Body of pancreas (tissue), 2 donors: ENCODE results near the gene MAEA.

GRCh38 chr4:687652-688267, 1.2 kb downstream of the SLC49A3 start:
- PRO-cap, result no peak
- RAMPAGE, long total RNA, 2 experiments, result no peak in any of the 2 experiments

- PRO-cap, result no peak
- RAMPAGE, long total RNA, 2 experiments, result no peak in any of the 2 experiments
Measured at GRCh38 chr4:721023-722220, 15.8 kb downstream of the PCGF3 start.

- PRO-cap, result no peak
- RAMPAGE, long total RNA, 2 experiments, result no peak in any of the 2 experiments
Measured at GRCh38 chr4:723563-724445, 18.2 kb downstream of the PCGF3 start.

GRCh38 chr4:760202-761285, 54.9 kb downstream of the PCGF3 start:
- PRO-cap, result no peak
- RAMPAGE, long total RNA, 2 experiments, result start-site peak on the minus strand in 1 of 2 experiments, at chr4:760772-760959 at its widest, 27 reads per replicate

- PRO-cap, result no peak
- RAMPAGE, long total RNA, 2 experiments, result no peak in any of the 2 experiments
Measured at GRCh38 chr4:762366-763285, 57.0 kb downstream of the PCGF3 start.

- PRO-cap, result no peak
- RAMPAGE, long total RNA, 2 experiments, result no peak in any of the 2 experiments
Measured at GRCh38 chr4:780165-780583, 45.8 kb downstream of the CPLX1 start.

GRCh38 chr4:785653-786228, 40.2 kb downstream of the CPLX1 start:
- PRO-cap, result no peak
- RAMPAGE, long total RNA, 2 experiments, result no peak in any of the 2 experiments

DNA sequence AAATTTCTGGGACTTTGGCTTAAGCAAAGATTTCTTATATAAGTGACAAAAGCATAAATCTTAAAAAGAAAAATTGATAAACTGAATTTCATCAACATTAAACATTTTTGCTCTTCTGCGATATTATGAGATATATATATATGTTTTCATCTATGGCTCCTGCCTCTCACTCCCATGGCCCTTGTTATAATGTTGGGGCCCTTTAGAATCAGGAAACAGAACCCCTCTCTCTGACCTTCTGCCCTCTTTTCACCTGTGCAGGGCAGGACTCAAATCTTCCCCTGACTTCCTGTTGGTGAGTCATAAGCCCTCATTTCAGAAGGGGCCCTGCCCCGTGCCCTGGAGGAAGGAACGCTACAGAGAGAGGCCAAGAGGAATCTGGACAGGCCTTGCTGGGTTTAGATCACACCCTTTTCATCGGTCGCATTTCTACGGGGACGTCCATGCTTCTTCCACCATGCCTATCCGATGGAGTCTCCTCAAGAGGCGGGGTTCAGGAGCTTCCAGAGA, 27.0 kb downstream of the CPLX1 start:
- PRO-cap, result no peak
- RAMPAGE, long total RNA, 2 experiments, result no peak in any of the 2 experiments

- PRO-cap, result no peak
- RAMPAGE, long total RNA, 2 experiments, result no peak in any of the 2 experiments
Measured at GRCh38 chr4:804609-805578, 21.0 kb downstream of the CPLX1 start.

DNA sequence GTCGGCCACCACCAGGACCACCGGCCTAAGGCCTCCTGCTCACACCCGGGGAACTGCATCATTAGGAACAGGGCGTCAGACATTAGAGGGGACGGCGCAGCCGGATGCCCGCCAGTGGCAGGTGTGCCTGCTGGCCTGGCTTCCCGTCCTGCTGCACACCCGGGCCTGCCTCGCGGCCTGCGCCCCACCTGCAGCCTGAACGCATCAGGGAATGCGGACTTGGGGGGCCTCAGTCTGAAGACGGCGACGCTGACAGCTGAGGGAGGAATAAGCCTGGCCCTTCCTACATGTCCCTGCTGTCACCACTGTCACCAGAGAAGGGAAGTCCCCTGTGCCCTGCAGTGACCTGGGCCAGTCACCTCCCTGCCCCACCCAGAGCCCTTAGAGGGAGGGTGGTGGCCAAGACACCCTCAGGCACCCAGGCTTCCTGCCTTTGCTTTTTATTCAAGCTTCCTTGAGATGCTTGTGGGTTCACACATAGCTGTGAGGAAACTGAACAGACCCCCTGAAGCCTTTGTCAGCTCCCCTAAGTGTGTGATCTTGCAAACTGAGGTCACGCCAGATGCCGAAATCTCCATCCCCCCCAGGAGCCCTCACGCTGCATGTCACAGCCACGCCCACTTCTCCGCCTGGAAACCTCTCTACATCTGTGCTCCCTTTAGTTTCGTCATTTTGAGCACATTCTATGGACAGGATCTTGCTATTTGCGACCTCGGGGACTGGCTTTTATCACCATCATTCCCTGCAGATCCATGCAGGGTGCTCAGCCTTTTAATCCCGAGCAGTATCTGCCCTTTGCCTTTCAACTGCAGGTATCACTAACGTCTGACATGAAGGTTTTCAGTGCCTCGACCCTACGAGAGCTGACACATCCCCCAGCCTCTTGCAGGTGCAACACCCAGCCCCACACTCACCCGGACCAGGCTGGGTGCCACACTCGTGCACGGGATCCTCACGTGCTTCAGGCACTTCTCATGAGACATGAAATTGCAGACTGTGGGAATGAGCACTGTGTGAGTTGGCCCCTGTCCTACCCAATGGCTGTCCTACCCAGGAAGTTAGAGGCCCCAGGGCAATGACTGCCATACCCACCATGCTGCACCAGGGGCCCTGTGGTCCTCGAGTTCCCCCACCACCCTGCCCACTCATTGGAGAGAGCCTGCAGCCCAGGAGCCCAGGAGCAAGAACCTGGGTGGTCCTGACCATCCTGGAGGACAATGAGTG, 2.9 kb downstream of the DGKQ start:
- PRO-cap, result no peak
- RAMPAGE, long total RNA, 2 experiments, result no peak in any of the 2 experiments

GRCh38 chr4:997970-998610, 4.9 kb upstream of the SLC26A1 start:
- PRO-cap, result no peak
- RAMPAGE, long total RNA, 2 experiments, result start-site peak on the plus strand in 1 of 2 experiments, at chr4:997948-998325 at its widest, 9 reads per replicate

- PRO-cap, result no peak
- RAMPAGE, long total RNA, 2 experiments, result no peak in any of the 2 experiments
Measured at GRCh38 chr4:1001040-1001589, 7.9 kb upstream of the SLC26A1 start.

DNA sequence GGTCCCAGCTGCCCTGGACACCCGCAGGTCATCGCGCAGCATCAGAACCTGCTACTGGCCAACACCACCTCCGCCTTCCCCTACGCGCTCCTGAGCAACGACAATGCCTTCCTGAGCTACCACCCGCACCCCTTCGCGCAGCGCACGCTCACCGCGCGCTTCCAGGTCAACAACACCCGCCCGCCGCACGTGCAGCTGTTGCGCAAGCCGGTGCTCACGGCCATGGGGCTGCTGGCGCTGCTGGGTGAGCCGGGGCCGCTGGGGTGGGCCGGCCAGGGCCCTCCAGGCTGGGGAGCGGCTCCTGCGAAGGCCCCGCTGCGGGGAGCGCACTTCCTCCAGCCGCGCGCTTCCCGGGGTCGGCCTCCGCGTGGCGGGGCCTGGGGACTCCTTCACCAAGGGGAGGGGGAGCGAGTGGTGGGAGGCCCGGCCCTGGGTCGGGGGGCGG, 9.1 kb upstream of the SLC26A1 start:
- PRO-cap, result no peak
- RAMPAGE, long total RNA, 2 experiments, result no peak in any of the 2 experiments

DNA sequence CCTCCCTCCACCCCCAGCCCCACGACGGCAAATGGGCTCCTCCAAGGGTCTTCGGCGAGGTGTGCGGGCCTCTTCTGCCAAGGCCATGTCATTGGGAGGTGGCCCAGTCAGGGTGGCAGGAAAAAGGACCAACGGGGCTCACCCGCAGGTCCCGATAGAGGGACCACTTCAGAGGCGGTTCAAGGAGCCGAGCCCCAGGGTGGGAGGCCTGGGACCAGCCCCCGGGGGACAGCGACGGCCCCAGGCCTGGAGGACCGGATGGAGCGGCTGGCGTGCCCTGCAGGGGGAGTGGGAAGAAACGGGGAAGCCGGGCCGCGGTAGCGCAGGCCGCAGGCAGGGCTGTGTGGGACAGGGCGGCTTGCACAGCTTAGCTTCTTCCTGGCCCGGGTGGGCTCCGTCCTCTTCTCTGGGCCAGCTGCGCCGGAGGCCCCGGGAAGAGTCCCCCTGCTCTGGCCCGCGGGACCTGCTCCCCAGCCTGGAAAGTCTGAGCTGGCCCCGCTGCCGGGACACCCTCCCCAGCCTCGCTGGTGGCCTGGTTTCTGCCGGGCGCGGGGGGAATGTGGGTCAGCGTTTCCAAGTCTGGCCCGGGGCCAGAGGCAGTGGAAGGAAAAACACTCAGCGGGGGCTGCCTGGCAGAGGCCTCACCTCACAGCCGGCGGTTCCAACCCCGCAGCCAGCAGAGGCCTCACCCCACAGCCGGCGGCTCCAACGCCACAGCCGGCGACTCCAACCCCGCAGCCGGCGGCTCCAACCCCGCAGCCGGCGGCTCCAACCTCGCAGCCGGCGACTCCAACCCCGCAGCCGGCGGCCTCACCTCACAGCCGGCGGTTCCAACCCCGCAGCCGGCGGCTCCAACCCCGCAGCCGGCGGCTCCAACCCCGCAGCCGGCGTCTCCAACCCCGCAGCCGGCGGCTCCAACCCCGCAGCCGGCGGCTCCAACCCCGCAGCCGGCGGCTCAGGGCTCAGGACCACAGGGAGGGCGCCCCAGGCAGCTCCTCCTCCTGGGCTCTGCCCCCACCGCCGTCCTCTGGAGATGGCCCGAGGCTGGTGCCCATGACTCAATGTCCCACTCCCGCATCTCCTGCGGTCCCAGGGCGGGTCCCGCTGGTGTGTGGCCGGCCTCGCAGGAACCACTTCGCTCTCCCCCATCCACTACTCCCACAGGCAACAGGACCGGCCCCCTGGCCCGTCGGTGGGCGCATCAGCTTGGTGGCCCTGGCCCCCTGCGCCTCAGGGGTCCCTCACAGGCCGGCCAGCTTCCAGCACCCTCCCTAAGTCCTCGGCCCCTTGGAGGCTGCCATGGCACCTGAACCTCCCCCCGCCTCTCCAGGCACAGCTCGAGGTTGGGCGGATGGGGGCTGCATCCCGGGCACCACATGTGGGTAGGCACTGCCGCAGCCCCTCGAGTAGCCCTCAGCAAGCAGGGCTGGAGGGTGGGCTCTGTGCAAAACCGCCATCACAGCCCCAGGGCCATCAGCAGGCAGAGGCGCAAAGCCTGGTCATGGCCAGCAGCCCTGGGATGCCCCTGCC, 22.4 kb upstream of the SPON2 start:
- PRO-cap, result no peak
- RAMPAGE, long total RNA, 2 experiments, result no peak in any of the 2 experiments

DNA sequence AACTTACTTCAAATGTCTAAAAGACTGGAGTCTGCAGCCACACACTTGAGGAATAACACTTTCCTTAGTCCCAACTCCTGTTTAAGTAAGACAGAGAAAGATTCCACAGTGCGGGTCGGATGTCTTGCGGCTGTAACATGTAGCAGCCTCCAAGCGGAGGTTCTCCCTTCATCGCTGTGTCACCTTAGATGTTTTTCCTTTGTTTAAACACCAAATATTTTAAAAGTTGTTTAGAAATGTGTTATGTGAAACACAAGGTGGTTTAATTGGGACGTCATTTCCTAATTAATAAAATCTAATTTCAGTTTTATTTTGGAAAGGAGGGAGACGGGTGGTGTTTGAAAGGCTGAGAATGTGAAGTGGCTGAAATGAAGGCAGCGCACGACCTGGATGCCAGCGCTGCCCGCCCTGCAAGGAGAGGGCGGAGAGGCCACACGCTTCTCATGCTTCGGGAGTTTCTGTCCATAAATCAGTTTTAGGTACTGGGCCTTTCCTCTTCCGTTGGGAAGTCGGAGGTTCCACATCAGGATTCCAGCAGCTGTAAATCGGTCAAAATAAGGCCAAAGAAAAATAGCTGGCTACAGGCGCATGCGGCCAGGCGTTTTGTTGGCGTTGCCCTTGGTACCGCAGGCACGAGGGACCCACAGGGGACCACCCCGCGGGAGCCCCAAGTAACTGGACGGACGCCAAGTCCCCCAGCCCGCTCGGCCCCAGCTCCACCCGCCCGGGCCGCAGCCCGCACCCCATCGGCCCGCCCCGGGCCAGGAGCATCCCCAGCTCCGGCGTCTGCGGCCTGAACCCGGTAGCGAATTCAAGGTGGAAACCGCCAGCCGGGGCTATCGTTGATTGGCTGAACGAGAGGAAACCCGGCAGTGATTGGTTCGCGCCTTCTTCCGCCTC, 563 bp upstream of the MAEA start:
- PRO-cap, result bidirectional peak, plus-strand start outside the sequence, minus-strand start at position 788 of the sequence
- RAMPAGE, long total RNA, 2 experiments, result no peak in any of the 2 experiments

GRCh38 chr4:1289778-1290010, at the start of gene MAEA:
Gene MAEA (plus strand): TSS chr4:1289891.
- PRO-cap, result bidirectional peak, plus-strand start at chr4:1289911, minus-strand start at chr4:1289665
- RAMPAGE, long total RNA, 2 experiments, result start-site peak on the plus strand in 1 of 2 experiments, at chr4:1289876-1289908 at its widest, 227 reads per replicate

DNA sequence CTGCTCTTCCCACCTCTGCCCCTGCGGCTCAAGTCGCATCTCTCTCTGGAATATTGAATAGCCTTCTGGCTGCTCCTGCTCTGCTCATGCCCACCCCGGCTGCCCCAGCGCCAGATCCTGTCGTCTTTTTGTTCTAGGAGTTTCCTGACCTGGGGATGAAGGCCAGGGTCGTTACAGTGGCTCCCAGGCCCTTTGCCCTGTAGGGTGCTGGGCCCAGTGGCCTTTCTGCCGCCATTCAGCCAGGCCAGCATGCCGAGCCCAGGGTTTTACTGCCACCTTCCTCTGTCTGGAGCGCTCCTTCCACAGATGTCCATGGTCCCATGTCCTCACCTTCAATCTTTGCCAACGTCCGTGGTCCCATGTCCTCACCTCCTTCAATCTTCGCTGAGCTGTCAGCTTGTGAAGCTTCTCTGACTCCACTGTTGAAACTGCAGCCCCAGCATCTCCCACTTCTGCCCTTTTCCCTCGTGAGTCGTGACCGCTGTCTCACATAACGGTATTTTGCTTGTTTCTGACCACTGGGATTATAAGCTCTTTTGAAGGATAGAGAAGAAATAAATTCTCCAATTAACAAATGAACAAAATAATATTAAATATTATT, 9.8 kb downstream of the MAEA start:
- PRO-cap, result no peak
- RAMPAGE, long total RNA, 2 experiments, result no peak in any of the 2 experiments

DNA sequence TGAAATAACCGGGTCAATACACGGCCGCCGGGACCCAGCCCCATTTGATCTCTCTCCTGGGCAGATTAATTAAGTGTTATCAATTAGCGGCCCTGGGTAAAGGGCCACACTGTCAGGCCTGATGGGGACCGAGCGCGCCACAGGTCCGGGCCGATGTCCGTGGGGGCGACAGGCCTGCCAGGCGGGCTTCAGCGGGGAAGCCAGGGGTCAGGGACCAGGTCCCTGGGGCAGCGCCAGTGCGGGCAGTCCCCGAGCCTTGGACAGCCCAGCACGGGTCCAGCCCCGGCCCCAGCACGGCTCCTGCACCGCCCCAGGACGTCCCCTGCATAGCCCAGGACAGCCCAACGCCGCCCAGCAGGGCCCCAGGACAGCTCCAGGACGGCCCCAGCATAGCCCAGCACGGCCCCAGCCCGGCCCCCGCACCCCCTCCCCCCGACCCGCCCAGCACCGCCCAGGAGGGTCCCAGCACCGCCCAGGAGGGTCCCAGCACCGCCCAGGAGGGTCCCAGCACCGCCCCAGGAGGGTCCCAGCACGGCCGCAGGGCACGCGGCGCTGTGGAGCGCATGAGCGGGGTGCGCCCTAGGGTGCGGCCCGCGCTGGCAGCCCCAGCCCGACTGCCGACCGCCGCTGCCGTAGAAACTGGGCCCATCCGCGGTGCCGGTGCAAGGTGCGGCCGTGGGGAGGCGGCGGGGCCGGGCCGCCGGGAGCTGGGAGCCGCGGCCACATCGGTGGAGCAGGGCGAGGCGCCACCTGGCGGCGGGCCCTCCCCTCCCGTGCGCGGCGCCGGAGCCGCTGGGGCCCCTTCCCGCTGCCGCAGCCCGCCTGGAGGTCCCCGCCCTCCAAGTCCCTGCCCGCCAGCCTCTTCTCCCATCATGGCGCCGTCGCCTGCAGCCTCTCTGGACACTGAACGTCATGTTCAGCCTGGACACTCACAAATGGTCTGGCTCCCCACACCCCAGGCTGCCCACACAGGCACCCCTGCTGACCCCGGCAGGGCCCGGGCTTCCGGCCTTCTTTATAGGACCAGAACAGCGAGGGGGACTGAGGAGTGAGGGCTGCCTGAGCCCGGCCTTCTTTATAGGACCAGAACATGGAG, 106.7 kb upstream of the NKX1-1 start:
- PRO-cap, result no peak
- RAMPAGE, long total RNA, 2 experiments, result no peak in any of the 2 experiments

- PRO-cap, result unidirectional peak, plus-strand start at chr4:1519974
- RAMPAGE, long total RNA, 2 experiments, result no peak in any of the 2 experiments
Measured at GRCh38 chr4:1519784-1520149, 113.5 kb upstream of the NKX1-1 start.

DNA sequence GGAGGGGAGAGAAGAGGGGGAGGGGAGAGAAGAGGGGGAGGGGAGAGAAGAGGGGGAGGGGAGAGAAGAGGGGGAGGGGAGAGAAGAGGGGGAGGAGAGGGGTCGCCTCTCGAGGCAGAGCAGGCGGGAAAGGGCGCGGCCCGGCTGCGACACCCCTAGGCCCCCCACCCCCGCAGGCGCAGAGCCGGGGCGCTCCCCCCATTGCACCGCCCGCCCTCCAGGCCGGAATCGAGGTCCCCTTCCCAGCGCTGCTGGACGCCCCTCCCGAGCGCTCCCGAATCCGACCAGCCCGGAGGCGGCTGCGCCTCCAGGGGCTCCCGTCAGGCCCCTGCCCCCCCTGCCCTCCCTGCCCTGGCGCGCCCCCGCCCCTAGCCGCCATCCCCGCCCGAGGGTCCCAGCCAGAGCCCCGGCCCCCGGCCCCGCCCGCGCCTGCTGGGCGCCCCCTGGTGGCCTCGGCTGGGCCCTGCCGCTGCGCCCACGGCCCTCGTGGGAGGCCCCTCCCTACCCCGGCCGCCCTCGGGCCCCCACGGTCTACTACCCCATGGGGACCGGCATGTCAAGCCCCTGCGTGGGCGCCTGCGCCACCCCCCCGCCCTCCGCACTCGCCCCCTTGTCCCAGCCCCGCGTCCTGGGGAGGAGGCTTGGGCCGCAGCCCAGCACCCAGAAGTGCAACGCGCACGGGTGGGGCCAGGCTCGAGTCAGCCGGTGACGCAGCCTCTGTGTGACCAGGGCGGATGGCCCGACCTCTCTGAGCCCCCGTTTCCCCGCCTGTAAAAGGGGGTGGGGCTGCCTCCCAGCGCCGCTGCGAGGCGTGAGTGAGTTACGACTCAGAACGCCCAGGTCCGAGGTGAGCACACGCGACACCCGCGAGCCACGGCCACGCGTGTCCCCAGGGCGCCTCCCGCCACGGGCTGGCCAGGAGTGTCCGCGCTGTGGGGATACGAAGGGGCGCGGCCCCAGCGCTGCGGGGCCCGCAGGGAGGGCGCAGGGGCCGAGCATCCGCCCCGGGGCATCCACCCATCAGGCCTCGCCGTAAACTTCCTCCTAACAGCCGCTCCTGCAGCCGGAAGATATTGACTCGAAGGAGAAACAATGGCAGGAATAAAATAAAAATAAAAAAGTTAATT, 104.9 kb downstream of the FAM53A start:
- PRO-cap, result bidirectional peak, plus-strand start at position 830 of the sequence, minus-strand start at position 668 of the sequence
- RAMPAGE, long total RNA, 2 experiments, result no peak in any of the 2 experiments